Measurements from ENCODE around the gene PLCE1.

GRCh38 chr10:93440618-93441303, 41.4 kb downstream of the MYOF start:
- RRBS = no CpG with 5 or more reads among the region's 3 CpGs

- RRBS = no CpG with 5 or more reads among the region's 7 CpGs
These were observed 8.0 kb downstream of the MYOF start for GRCh38 chr10:93473920-93474773.

DNA sequence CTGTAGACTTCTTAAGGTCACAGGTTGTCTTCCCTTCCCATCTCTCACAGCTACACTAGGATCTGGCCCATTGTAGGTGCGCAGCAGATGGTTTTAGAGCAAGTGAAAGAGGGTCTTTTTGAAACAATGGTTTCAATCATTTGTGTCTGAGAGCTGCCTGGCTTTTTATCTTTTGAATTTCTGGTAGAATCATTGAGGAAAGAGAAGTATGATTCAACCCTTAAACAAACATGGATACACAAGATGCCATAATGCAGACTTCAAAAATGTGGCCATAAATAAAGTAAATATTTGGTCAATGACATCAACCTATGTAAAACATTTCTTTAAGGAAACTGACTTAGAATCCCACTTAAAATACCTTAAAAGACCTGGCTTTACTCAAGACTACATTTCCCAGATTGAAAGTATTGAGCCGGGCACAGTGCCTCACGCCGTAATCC, 17.8 kb upstream of the FFAR4 start:
- RRBS = no CpG with 5 or more reads among the region's 4 CpGs

DNA sequence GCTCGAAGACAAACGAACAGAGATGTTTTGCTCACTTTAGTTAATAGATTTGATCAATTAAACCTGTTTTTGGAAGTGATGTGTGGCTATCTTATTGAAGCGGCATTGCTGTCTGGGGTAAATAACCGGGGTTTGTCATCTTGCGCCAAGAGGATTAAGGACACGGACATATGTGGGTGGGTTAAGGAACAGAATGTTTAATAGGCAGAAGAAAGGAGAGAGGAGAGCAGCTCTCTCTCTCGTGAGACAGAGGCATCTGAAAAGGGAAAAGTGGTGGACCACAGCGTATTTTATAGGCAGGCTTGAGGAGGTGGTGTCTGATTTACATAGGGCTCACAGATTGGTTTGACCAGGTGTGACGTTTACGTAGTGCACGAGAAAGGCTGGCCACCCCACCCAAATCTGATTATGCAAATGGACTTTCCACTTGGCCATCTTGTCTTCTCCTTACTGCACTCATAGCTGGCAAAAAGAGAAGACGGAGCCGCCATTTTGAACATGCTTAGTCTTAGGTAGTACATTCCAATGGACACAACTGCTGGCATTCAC, 11.0 kb downstream of the RBP4 start:
- RRBS = no CpG with 5 or more reads among the region's 13 CpGs

DNA sequence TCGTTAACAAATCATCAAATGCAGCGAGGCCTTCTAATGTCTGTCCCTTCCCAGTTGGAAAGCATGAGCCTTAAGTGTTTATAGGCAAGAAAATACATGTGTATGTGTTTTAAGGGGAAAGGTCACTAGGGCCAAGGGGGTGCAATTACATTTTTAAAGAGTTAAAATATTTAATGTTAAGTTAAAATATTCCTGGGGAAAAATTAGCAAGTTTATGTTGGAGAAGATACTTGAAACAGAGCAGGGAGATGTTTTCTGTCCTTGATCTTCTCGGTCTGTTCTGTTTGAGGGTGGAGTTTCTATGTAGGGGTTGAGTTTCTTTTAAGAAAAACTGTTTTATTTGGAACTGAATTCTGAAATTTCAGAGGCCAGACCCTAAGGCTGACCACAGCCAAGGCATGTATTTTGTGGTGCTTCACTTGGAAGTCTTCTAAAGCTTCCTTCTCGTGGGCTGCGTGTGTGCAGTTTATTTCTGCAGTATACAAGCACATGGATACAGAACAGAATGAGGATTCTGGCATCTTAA, 2.9 kb downstream of the SLC35G1 start:
- RRBS = no CpG with 5 or more reads among the region's 5 CpGs

GRCh38 chr10:93897134-93897760, 3.5 kb downstream of the SLC35G1 start:
- RRBS = no CpG with 5 or more reads among the region's 3 CpGs

GRCh38 chr10:93993600-93994690, at the start of gene PLCE1:
Gene PLCE1, plus strand, starts transcription at chr10:93993931.
- RRBS = 4% methylated on average over 22 of the region's 112 CpGs

- RRBS = no CpG with 5 or more reads among the region's 4 CpGs
These were observed 1.2 kb downstream of the NOC3L start for GRCh38 chr10:94361485-94361934.

GRCh38 chr10:95248678-95250042, 41.6 kb downstream of the PDLIM1 start:
- RRBS = no CpG with 5 or more reads among the region's 11 CpGs

DNA sequence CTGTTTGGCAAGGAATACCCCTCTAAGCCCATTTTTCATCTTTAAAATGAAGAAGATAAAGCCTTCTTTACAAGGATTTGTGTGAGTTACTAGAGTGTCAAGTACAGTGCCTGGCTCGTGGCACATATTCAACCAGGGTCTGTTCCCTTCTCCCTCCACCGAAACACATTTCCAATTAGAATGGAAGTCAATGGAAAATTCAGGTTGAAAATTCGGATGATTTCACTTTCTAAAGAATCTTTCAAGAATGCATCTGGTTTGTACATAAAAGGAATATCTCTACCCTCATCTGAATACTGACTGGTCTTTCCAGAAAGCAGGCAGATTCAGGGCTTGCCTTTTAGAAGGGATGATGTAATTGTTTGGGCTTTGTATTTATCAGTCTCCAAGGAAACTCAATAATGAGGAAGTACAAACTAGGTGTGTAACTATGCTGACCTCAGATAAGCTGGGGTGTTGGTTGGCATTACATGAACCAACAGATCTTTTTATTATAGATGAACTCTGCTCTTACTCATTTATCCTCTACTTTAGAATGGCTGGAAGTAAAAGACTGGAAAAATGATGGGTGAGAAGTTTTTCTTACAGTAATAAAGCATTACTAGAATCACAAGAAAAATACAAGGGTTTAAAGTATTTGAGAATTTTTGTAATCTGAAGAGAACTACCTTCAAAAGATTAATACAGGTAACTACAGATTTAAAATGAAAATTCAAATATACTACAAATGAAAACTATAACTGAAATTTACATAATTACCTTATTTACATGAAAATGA, 24.1 kb downstream of the PDLIM1 start:
- RRBS = no CpG with 5 or more reads among the region's 3 CpGs

GRCh38 chr10:95280673-95281153, 10.1 kb downstream of the PDLIM1 start:
- RRBS = no CpG with 5 or more reads among the region's 2 CpGs

DNA sequence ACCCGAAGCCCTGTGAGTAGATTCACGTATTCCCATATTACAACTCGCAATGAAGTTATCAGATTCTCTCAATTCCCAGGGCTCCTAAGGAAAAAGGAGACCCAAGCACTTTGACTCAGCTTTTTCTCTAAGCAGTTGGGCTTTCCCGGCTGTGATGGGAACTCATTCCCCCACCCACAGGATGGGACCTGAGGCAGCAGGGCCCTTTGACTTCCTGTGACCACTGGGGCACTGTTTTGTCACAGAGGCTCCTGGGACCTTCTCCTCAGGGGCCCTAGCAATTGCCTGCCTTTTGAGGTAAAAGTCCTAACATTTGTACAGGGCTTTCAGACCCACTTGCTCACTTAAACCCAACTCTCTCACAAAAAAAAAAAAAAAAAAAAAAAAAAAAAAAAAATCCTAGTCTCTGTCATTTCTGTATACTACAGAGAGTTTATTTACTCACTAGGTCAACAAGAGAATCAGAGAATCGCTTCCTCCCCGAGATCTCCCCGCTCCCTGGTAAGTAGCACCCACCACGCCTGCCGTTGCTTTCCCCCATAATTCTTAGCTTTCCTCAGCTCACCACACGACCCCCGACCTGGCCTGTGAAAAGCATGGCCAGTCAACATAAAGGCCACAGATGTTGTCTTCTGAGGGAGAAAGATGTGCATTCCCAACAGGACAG, 122.9 kb upstream of the PDLIM1 start:
- RRBS = no CpG with 5 or more reads among the region's 11 CpGs

- RRBS = no CpG with 5 or more reads among the region's 6 CpGs
These were observed 129.2 kb downstream of the SORBS1 start for GRCh38 chr10:95431836-95432415.

DNA sequence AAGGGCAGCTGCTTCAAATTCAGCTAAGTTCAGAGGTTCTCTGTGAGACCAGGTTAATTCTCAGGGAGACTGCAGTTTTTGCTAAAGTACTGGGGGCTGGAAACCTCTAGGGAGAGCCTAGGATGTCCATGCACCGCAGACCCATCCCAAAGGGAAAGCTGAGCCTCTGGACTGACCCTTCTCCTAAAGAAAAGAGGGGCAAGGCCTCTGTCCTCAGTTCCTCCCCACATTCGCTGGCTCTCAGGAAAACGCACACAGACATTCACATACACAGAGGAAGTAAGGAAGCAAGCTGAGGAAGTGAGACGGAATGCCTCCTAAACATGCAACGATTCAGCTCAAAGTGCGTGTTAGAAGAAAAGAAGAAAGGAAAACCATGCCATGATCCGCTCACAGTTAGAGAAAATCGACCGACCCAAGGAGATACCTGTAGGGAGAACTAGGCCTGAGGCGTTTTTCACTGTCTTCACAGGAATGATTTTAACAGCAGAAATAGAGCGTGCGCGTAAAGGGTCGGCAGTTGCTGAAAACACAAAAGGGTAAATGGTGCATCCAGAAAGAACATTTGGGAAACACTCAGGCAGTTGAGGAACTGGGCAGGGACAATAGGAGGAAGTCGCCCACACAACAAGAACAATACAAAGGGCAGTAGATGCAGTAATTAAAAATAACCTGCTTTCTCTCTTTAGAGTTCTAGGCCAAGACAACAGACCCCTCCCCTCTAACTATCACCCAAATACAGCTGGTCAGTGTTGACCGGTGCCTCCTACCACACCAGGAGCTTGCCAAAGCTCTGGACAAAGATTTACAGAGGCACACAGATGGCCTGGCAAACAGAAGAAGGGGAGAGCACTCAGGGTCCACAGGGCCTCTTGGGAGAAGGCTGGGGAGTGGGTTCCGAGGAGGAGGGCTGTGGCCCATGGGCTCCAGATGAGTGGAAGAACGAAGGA, 126.7 kb downstream of the SORBS1 start:
- RRBS = no CpG with 5 or more reads among the region's 18 CpGs

GRCh38 chr10:95467047-95467785, 94.0 kb downstream of the SORBS1 start:
- RRBS = no CpG with 5 or more reads among the region's 7 CpGs

DNA sequence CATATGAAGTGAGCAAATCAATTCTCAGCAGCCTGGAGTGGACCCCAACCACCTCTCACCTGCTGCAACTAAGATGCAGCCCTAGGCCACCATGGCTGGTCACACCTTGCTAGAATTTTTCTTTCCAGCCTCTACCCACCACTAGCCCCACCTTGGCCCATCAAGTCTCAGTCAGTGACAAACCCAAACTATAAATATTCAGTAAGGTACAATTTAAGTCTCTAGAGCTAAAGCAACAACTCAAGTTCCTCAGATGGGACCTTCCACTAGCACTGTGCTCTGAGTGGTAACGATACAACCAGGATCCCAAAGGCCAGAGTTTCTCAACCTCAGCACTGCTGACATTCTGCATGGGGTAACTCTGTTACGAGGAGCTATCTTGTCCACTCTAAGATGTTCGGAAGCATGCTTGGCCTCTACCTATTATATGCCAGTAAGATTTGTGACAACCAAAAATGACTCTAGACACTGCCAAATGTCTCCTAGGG, 22.2 kb downstream of the SORBS1 start:
- RRBS = no CpG with 5 or more reads among the region's 3 CpGs

GRCh38 chr10:95539602-95540170, 21.5 kb downstream of the SORBS1 start:
- RRBS = no CpG with 5 or more reads among the region's 3 CpGs

DNA sequence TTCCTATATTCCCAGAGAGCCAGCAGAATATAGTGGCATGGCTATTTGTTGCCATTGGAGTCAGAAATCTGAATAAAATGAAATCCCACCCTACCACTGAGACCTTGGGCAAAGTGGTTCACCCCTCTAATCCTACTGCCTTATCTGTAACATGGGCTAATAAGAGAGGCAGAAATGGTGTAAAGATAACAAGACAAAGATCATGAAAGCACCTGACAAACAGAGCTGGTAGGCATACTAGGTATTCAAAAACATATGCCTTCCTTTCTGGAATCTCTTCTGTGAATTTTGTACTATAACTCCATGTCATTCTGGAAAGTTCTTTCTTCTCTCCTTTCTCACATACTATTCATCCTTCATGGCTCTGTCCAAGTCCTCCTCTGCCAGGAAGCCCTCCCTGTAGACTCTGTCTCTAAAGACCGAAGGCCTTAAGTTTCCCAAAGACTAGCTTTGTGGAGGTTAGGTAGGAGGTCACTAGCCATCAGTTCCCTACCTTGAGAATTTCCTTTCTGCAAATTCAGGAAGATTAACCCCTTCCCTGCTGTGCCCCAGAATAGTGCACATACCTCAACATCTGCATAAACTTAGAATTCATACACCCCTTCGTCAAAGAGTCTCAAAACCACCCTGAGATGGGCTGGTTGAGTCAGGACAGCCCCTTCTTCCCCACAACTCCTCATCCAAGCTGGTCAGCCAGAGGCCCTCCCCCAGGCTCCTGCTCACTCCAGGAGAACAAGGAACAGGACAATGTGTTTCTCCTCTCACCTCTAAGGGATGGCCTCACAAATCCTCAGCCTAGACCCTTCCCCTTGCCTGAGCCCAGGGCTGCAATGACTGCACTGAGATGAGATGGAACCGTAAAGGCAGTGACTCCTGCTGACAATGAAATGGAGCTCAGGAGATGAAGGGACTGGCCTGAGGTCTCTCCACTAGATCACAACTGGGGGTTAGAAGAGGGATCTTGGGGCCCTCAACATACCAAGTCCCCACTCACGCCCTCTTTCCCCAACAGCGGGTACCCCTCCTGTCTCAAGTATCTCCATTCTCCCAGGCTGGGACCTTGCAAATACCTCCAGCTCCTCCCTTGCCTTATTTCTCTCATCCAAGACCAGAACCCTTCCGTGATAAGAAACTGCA, 20.5 kb downstream of the SORBS1 start:
- RRBS = no CpG with 5 or more reads among the region's 6 CpGs

- RRBS = no CpG with 5 or more reads among the region's 3 CpGs
These were observed 43.9 kb upstream of the SORBS1 start for GRCh38 chr10:95604926-95605567.

DNA sequence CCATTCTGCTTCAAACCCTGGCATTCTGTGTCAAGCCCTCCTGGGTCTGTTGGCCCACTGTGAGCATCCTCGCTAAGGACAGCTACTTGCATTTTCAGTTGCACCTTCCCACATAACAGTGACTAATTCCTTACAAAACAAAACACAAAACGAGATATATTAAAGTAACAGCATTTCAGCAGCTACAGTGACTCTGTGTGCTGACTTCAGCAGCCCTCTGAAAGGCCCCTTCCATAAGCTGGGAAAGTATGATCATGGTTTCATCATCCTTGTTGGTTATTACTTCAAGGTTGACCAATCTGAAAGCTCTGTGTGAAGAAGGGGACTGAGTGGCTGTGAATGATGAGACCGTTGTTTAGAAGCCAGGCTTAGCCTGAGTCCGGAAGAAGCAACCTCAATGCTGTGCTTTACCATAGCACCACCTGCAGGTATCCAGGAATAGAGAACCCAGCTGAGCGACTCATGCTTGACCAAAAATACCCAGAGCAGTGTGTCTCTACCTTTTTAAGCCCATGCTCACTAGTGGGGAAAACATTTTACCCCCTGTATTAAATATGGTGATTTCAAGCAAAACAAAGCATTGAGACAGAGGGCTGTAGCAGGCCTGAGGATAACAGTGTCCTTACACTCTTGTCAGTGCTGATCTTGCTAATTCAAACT, 42.7 kb upstream of the CC2D2B start:
- RRBS = no CpG with 5 or more reads among the region's 5 CpGs